Myometrial cell (primary cell): ENCODE data around the genes DUSP14 and TBC1D3D.

GRCh38 chr17:36933614-36934771 lies 3.3 kb upstream of the LHX1 start:
- RAMPAGE, long total RNA, result no peak

DNA sequence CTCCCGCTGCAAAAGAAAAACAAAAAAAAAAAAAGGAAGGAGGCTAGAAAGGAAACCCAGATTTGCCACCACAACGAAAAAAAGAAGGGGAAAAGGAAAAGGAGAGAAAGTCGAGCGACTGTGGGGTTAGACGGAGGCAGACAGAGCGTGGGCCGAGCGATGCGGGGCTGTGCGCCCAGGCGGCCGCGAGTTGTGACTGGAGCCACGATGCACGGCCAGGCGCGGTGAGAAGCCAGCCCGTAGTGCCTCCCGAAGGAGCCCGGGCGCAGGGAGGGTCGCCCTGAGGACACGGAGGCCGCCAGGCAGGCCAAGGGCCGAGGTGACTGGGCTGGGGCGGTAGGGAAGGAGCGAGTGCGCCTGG lies 273 bp upstream of the LHX1 start:
- RAMPAGE, long total RNA, result no peak

- RAMPAGE, long total RNA, result no peak
These were observed 4.2 kb downstream of the AATF start for GRCh38 chr17:36952820-36953549.

DNA sequence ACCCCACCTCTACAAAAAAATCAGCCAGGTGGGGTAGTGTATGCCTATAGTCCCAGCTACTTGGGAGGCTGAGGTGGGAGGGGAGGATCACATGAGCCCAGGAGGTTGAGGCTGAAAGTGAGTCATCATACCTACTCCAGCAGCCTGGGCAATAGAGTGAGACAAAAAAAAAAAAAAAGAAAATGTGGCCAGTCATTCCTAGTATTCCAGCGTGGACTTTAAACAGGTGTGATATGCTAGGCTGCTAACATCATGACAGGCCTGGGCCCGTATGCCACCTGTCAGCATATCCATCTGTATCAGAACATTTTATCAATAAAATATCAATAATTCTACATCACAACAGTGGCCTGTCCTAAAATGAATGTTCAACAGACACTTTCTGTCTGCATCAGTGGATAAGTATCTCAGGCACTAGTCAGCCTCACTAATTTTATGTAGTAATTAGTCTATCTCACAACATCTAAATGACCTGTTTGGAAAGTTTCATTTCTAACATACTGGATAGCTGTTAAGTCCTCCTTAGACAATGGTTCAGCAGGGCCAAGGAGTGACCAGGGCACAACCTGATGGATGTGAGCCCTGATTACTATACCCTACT lies 143.5 kb downstream of the AATF start:
- RAMPAGE, long total RNA, result no peak

- RAMPAGE, long total RNA, result no peak
These were observed 198.1 kb downstream of the AATF start for GRCh38 chr17:37146783-37147288.

DNA sequence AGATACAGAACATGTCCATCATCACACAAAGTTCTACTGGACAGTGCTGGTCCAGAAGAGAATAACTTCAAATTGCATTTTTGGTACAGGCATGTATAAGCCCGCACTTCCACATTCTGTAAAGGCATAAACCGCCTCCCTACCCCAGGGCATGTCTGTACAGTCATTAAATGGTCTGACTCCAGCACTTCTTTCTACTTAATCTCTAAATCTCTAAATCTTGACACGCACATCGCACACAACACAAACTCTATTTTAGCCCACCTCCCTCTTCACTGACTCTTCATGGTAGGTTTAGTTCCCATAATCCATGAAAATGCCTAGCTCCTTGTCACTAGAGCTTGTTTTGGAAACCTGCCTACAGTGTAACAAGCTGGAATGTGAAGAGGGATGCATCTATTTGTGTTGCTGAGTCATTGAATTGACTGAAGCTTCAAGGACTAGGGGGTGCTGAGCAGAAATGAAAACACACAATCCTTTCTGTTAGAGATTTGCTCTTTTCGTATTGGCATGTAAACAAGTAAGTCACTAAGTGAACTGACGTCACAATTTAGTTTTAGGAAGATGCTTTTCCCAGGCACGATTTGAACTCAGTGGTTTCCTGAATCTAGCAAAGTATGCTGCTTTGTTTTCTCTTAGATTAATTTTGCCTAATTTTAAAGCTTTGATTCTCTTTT lies 1.6 kb upstream of the DUSP14 start:
- RAMPAGE, long total RNA, result no peak

GRCh38 chr17:37489519-37489982 lies at the start of gene DUSP14:
DUSP14 (plus strand) TSS chr17:37489891.
- RAMPAGE, long total RNA, result start-site peak on the plus strand at chr17:37489886-37489894, 941 and 972 reads in 2 replicates

- RAMPAGE, long total RNA, result no peak
These were observed 19.8 kb downstream of the HNF1B start for GRCh38 chr17:37725043-37725474.

DNA sequence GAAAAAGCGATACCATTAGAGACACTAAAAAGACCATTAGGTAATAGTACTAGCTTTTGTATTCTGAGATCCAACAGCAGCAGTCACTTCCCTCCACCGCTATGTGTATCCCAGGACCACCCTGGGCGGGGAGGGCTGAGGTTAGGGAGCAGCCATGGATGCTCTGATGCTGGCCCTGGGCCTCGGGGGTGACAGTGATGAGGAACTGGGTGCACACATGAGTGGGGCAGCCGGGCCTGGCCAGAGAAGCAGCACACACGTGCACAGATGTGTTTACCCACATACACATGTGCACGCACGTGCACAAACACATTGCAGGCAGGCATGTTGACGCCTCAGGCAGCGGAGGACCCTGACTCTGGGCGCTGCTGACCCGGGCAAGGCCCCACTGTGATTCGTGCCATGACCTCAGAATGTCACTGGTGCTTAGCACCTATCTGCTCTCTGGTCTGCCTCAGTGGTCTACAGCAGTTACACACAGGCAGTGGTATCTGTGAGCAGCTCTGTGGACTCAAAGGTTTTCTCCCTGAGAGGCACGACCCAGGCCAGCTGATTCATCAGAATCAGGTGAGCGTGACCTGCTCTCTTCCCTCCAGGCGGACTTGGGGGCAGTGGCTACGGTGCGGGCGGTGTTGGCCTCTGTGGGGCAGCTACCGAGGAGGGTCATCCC lies at the start of gene TBC1D3D:
Gene TBC1D3D (plus strand): TSS at position 412 of the 670 bp plus-strand sequence.
- RAMPAGE, long total RNA, result no peak

DNA sequence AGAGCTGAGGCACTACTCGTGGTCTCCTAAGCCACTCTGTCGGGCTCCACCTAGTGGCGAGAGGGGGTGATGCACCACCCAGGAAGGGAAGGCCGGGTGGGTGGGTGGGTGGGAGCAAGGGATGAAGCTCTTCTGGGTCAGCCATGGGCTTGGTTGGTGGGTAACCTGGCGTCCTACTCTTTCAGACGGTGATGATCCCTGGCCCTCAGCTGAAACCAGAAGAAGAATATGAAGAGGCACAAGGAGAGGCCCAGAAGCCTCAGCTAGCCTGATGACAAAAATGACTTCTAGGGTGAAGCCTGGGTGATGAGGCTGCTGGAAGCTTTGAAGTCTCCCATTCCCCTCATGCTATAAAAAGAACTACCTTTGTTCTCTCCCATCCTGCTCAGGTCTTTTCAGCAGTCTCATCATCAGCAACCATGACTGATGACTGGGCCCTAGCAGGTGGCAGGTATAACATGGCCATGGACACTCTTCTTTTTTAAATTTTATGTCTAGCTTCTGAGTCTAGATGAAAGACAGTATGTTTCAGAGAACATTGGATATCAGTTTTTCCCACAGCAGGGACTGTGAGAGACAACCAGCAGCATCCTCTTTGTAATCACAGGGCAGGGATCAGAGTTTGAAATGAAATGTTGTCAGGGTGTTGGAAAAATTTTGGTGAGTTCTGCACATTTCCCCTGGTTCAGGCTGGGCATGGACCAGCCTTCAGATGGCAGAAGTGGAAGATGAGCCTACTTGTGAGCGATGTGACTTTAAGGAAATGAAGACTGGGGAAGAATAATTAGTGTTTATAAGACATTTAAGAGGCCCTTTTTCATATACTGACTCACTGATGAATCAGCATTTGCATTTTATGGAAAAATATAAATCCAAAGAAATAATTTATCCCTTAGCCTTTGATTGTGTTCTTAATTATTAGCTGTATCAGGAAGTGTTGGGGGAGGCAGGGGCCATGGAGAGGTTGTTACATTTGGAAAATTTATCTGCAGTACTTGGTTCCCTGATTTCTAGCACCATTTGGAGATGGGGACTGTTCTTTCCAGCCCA lies 21.1 kb downstream of the GPR179 start:
- RAMPAGE, long total RNA, result no peak

DNA sequence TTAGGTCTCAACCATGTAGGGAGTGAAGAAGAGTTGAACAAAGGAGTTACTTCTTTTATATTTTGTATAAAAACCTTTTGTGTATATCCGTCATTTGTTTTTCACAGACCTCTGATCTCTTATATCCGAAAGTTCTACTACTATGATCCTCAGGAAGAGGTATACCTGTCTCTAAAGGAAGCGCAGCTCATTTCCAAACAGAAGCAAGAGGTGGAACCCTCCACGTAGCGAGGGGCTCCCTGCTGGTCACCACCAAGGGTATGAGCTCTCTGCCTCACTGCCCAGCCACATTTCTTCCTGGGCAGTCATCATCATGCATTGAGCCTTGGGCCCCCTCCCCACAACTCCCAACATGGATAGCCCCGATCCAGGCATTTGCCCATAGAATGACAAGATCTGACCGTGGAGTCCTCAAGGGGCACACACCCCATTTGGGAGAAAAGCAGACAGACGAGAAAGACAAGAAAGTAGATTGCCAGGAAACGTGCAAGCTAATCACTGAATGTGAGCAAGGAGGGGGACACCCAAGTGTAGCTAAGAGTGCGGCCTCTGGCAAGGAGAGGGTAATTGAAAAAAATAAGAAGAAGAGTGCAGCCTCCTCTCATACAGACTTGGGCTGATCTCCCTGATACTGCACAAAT lies 32.4 kb upstream of the ARHGAP23 start:
- RAMPAGE, long total RNA, result no peak

DNA sequence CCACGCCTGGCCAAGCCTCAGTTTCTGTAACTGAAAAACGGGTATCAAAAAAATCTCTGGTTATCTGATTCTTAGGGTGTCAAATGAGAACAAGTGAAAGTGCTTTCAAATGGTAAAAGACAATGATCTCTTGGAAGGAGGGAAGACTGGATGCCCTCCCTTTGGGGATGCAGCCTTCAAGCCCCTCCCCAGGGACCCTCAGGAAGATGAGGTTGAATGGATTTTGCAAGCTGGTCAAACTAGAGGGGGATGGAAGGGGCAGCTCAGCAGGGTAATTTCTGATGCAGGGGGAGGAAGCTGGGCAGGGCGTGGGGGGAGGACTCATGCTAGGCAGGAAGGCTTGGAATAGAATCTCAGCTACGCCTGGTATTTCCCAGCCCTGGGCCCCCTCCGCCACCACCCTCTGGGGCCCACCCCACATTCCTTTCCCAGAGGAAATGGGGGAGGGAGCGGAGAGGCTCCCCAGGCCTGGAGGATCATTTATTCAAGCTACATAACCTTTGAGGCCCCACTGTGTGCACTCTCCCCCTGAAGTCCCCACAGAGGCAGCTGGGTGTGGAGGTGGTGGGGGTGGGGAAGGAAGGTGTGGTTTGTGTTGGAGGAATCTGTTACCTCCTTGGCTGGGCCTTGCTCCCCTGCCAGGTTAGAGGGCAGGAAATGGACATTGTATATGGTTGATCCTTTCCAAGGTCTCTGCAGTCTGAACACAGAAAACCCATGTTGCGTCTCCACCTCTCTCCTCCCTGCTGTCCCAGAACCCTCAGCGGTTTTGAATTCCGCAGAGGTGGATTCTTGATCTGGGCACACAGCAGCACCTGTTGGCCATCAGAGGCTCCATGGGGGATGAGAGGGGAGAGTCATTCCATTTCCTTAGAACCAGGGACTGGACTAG lies 22.7 kb downstream of the ARHGAP23 start:
- RAMPAGE, long total RNA, result no peak

DNA sequence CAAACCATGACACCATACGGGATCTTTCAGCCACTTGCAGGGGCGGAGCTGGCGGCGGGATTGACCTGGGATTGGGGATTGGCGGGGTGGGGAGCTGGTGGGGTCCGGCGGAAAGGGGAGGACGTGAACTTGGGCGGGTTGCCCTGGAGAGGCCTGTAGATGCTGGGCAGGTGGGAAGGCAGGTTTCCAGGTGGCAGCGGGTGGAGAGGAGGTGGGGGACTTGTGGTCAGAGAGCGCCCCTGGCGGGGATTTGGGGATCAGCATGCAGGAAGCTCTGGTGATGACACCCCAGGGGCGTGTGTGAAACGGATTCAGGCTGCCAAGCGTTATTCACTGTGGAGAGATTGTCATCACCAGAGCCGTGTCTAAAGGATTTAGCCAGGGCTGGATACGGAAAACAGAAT lies 81.0 kb downstream of the ARHGAP23 start:
- RAMPAGE, long total RNA, result no peak

DNA sequence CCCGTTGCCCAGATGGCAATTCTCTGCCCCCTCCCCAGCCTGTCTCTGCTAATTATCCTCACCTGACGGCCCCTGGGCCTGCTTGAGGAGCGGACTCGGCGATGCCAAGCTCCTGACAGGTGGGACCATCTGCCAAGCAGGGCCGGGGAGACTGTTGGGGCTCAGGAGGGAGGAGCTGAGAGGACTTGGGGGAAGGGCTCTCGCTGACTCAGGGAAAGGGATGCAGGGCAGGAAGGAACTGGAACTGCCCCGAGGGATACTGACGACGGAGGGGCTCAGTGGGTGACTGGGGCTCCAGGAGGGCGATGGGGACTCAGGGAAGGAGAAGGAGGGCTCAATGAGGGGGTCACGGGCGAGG lies 46.8 kb downstream of the SRCIN1 start:
- RAMPAGE, long total RNA, result no peak

DNA sequence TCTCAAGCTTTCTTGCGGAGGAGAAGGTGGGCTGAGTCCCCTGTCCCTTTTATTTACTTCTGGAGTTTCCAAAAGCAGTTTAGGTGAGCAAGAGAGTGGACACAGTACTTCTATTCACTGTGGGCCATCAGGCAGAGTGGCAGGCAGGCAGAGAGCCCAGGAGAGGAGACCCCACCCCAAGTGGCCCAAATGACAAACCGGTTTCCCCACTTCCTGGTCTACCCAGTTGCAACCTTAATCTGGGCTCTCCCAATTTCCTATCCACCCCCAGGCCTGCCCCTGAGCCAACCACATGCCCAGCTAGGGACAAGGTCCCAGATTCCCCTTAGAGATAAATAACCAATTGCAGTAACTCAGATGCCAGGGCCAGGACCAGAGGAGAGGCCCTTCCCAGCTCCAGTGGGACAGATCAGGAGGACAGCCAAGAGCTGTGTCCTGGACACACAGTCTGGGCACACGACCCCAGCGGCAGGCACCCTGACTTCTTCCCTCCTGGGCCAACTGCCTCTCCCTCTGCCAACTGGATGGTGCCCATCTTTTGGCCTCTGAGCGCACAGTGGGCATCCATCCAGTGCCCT lies 1.2 kb upstream of the SRCIN1 start:
- RAMPAGE, long total RNA, result no peak

DNA sequence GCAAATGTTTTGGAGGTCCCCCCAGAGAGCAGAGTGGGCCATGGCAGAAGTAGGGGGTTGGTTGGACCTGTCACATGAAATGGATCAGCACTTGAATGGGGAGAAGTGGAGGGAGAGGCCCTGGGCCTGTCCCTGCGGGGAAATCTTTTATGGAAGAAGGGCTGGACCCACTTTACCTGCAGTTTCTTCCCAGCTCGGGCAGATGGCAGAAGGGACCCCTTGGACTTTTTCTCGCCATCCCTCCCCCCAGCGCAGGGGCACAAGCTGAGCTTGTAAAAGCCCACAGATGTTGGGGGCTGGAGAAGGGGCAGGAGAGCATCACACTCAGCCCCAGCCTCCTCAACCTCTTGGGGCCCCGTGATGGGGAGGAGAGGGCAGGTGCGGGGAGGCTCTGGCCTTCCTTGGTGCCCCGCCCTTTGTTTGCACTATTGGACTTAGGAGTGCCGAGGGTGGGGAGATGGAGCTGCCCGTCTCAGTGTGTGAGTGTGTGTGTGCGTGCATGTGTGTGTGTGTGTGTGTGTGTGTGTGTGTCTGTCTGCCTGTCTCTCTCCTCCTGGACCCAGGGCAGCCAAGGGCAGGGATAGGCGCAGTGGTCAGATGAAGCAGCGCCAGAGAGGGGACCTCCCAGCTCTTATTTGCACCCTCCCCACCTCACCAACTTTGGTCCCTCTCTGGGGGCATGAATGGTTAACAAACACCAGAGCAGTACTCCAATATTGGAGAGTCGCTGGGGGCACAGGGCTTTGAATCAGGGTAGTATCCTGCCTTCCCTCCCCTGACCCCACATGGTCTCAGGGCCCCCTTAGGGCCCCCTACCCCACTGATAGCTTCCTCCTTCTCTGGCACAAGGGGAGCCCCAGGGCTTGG lies 4.0 kb upstream of the CISD3 start:
- RAMPAGE, long total RNA, result no peak

- RAMPAGE, long total RNA, result no peak
These were observed 1.6 kb downstream of the PCGF2 start for GRCh38 chr17:38746230-38747277.

- RAMPAGE, long total RNA, result no peak
These were observed 866 bp upstream of the PSMB3 start for GRCh38 chr17:38751681-38752069.

- RAMPAGE, long total RNA, result no peak
These were observed 278 bp downstream of the PSMB3 start for GRCh38 chr17:38752896-38753142.

DNA sequence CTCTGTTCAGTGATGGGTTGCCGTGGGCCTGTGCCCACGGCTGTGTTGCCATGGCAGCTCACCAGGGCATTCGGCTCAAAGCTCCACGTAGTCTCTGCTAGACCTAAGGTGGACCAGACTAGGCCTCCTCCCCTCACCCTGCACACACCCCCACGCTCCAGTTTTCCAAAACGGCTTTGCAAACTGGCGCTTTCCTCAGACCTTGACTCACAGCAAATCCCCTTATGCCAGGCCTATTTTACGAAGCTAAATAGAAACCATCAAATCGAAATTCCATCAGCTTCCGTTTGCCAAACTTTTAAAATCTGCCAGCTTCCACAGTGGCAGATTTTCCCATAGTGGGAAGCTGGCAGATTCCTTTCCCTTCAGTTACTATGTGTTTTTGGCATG lies 410 bp upstream of the CWC25 start:
- RAMPAGE, long total RNA, result no peak